Mesenchymal stem cell of adipose (primary cell): ENCODE measurements around the genes ENSG00000284976 and SLC34A3.

- CAGE, long polyA plus RNA = no peak
Observed at GRCh38 chr9:136857759-136858653, 5.9 kb downstream of the MAMDC4 start.

- CAGE, long polyA plus RNA = no peak
Observed at GRCh38 chr9:136864913-136865619, 1.0 kb downstream of the EDF1 start.

DNA sequence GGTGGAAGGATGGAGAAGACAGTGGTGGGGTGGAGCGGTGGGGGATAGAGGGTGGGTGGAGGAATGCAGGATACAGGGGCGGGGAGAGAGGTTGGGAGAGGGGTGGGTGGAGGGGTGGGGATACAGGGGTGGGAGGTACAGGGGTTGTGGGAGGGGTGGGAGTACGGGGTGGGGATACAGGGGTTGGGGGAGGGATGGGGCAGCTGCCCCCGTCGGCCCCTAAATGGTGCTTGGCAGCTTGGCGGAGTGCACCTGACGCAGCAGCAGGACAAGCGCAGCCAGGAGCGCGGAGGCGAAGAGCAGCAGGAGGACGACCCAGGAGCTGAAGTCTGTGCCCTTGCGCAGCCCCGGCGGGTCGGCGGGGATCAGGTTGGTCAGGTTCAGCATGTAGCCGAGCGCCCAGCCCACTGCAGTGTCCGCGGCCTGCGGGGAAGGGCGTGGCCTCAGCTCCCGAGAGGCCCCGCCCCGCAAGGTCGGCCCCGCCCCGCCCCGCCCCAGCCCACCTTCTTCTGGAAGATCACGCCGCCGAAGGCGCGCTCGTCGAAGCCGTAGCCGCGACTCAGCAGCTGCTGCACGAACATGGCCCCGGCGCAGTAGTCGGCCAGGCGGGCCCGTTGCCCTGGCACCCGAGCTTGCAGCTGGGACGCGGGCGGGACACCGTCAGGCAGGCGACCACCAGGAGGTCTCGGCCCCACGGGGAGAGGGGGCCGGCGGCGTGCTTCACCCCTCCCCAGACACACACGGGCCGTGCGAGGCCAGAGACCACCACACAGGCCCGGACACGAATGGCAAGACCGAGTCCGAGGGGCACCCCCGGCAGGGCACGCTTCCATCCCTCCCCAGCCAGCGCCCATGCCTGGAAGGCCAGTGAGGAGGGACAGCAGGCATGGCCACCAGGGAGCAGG, 2.7 kb upstream of the NPDC1 start:
- CAGE, long polyA plus RNA = no peak

DNA sequence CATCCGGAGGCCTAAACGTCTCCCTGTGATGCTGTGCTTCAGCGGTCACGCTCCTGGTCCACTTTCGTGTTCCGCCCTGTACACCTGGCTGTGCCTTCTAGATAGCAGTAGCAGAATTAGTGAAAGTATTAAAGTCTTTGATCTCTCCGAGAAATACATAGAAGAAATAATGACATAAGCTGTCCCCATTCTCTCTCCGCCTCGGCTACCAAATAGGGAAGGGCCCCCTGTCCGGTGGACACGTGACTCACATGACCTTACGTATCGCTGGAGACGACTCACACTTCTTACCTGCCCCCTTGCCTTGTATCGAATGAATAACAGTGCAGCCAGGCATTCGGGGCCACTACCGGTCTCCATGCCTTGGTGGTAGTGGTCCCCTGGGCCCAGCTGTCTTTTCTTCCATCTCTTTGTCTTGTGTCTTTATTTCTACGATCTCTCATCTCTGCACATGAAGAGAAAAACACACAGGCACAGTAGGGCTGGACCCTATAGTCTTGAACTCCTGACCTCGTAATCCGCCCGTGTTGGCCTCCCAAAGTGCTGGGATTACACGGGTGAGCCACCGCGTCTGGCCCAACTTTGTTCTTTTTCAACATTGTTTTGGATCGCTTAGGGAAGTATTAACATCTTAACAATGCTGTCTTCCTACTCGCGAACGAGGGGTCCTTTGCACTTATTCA, 7.4 kb upstream of the DPP7 start:
- CAGE, long polyA plus RNA = no peak

DNA sequence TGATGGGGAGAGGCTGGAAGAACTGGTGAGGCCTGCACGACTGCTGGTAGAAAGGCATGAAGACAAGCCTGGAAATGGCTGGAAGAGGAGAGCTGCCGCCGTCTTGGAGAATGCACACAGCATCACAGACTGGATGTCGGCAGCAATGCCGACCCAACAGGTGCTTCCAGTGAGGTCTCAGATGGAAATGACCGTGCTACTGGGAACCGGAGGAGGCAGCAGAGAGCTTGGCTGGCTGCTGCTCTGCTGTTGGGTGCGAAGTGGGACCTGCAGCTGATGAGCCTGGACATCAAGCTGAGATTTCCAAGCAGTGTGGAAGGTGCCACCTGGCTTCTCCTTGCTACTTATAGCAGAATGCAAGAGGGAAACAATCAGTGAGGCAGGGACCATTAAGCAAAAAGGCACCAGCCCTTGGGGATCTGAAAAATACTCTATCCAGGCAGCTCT, 4.7 kb upstream of the TMEM210 start:
- CAGE, long polyA plus RNA = no peak

- CAGE, long polyA plus RNA = no peak
Observed at GRCh38 chr9:137217022-137218485, at the start of gene ENSG00000284976. Gene ENSG00000284976, plus strand, starts transcription at chr9:137217494.

DNA sequence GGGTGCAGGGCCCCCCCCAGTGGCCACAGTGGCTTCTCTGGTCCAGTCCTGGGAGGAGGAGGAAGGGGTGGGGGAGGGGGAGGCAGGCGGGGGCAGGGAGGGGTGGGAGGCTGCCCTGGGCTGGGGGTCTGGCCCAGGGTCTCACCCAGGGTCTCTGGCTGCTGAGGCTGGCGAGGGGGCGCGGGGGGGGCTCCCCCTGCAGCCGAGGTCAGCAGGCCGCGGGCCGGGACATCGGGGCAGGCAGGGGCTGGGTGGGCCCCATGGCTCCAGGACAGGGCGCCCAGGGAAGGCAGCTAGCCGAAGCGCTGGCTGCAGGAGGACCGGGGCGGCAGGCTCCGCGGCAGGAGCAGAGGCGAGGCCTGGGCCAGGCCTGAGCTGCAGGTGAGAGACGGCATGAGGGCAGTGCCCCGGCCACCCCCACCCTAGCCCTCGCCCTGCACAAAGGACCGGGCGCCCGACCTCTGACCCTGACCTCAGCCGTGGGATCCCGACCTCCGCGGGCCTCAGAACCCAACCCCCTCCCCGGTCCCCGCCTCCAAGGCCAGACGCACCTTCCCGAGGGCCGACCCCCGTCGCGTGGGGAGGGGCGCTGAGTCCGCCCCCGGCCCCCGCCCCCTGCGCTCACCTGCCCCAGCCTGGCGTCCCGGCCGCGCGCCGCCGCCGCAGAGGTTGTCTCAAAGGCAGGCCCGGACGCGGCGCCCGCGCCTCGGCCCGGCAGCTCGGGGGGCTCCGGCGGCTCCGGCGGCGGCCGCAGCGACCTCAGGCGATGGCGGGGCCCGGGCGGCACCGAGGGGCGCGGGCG, 475 bp downstream of the RNF208 start:
- CAGE, long polyA plus RNA = no peak

DNA sequence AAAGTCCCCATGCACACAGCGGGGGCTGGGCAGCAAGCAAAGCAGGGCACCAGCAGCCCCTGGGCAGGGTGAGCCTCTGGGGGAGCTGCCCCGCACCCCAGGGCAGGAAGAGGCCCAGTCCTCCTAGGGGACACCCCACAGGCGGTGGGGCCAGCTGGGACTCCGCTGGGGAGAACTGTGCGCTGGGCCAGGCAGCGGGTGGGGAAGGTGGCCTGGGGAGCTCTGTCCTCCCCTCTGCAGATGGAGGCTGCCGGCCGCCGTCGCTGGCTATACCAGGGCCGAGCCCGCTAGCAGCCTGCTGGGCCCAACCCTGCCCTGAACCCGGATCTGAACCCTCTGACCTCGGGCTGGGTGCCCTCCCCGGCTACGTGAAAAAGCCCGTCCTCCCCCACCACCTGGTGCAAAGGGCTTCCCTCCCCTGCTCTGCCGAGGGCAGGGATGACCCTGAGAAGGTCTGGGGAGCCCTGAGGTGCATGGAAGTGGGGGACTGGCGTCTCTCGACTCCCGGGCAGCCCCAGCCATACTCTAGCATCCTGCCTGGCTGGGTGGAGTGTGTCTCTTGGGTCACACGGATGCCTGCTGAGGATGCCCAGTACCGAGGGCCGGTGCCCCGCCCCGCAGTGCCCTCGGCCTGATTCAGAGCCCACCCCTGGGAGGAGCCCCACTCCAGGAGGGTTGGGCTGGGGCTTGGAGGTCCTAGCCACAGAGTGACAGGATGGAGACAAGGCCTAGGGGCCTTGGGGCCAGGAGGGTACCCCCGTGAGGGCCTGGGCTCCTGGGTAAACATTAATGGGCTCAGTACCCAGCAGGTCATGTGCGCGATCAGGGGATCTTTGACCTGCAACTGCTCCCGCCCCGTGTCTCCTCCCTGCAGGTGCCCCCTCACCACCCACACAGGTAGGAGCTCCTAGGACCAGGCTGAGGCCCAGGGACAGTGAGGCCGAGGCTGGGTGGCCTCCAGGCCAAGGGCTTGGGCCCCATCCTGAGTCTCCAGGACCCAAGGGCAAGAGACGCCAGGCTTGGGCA, at the start of gene SLC34A3:
Gene SLC34A3 (plus strand): TSS at position 860 of the 1,026 bp plus-strand sequence.
- CAGE, long polyA plus RNA = no peak

DNA sequence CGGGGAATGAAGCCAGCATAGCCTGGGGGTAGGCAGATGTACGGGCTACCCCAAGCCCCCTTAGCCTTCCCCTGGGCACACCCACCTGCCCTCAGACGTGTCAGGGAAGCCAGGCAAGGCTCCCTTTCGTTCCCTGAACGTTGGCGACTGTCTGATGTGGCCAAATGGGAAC, 3.0 kb downstream of the FAM166A start:
- CAGE, long polyA plus RNA = no peak

- CAGE, long polyA plus RNA = no peak
Observed at GRCh38 chr9:137266066-137266787, 11.1 kb downstream of the NELFB start.

DNA sequence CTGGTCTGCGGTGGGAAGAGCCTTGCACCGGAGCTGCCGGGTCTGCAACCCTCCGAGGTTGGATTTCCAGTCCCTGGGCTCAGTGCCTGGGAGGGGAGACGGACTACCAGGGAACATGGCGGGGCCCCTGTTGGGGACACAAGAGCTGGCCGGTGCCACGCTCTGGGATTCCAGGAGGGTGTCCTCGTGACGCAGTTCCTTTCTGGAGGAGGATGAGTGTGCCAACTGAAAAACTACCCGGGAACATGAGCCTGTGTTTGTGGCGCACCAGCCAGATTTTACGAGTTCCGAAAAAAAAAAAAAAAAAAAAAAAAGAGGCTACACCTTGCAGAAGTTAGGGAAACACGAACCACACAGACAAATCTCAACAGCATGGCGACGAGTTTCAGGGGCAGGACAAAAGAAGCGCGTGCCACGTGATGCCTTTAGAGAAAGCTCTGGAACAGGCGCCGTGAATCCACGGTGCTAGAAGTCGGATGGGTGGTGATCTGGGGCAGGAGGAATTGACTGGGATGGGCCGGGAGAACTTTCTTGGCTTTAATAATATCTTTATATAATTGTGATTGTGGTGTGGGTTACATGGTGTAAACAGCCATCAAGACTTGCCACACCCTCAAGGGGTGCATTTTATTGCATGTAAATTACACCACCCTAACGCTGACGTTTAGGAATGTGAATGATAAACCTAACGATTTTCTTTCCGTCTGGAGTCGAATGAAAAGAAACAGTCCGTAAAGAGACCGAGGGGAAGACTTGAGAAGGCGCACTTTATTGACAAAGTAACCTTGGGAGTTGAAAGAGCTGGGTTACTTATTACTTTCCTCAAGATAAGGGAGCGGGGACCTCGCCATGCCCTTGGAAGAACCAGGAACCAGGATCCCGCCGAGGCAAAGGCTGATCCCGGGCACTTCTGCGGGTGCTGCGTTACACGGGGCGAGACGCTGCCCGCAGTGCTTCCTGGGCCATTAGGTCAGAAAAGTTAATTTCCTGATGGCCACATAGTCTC, 8.6 kb downstream of the NRARP start:
- CAGE, long polyA plus RNA = no peak

DNA sequence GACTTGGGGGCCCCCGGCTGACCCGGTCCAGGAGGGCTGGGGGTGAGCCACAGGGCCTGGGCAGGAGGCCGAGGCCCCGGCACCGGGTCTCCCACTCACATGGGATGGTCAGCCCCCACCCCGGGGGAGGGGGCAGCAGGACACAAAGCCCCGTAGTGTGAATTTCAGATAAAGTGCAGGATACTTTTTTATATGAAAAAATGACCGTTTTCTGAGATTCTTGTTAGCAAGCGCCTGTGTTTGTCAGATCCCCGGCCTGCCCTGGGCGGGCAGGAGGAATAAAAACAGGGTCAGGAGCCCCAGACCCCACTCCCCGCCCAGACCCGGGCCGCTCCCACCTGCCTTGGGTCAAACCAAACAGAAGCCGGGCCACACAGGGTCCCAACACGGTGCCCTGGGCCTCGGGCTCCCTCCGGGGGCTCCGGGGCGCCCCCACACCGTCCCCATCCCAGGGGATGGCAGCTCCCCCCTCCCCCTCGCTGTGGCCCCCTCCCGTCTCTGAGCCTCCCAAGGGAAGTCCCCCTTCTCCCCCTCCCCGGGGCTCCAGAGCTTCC, 13.5 kb upstream of the NRARP start:
- CAGE, long polyA plus RNA = no peak

- CAGE, long polyA plus RNA = no peak
Observed at GRCh38 chr9:137390470-137391175, 32.3 kb downstream of the EXD3 start.

GRCh38 chr9:137450597-137451194, 8.4 kb downstream of the NSMF start:
- CAGE, long polyA plus RNA = no peak

GRCh38 chr9:137463313-137463695, 4.2 kb upstream of the NSMF start:
- CAGE, long polyA plus RNA = no peak

GRCh38 chr9:137575432-137576665, 2.9 kb downstream of the DPH7 start:
- CAGE, long polyA plus RNA = no peak

- CAGE, long polyA plus RNA = no peak
Observed at GRCh38 chr9:137586518-137586976, 3.8 kb downstream of the ZMYND19 start.

GRCh38 chr9:137686939-137687473, 68.2 kb downstream of the EHMT1 start:
- CAGE, long polyA plus RNA = no peak

DNA sequence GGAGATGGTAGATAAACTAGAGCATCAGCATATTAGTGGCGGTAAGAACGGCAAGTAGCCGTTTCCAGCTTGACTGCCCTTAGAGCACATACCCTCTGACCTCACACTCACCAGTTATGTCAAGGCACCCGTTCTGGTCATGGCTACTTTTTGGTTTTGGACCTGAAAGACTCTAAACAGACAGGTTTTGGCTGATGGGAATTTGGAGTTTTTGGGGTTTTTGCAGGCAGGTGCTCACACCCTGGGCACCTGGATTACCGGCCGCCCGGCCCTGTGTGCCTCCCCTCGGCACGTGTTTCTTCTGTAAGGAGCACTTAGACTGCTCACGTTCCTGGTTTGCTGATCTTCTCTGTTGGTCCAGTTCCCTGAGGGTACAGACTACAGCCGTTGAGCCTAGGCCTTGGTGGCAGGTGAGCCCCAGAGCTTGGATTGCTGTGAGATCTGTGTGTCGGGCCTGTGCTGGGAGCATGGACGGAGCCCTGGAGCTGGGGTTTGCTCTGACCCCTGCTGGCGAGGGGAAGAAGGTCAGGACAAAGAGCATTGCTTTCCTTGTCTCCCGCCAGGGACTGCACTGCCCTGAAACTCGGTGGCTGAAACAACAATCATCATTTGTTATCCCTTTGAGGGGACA, 76.2 kb downstream of the EHMT1 start:
- CAGE, long polyA plus RNA = no peak

DNA sequence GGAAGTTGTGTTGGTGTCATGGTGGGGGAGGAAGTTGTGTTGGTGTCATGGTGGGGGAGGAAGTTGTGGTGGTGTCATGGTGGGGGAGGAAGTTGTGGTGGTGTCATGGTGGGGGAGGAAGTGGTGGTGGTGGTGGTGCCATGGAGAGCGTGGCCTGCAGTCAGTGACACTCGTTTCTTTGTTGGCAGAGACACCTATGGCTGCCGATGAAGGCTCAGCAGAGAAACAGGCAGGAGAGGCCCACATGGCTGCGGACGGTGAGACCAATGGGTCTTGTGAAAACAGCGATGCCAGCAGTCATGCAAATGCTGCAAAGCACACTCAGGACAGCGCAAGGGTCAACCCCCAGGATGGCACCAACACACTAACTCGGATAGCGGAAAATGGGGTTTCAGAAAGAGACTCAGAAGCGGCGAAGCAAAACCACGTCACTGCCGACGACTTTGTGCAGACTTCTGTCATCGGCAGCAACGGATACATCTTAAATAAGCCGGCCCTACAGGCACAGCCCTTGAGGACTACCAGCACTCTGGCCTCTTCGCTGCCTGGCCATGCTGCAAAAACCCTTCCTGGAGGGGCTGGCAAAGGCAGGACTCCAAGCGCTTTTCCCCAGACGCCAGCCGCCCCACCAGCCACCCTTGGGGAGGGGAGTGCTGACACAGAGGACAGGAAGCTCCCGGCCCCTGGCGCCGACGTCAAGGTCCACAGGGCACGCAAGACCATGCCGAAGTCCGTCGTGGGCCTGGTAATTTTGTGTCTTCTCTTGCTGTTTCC, 97.8 kb downstream of the EHMT1 start:
- CAGE, long polyA plus RNA = no peak